ENCODE measurements around a stretch of chr18.

- PRO-cap = no peak
- RAMPAGE, long total RNA, 2 experiments = no peak in any of the 2 experiments
These were observed 9.8 kb upstream of the KCNG2 start for GRCh38 chr18:79787927-79788426.

GRCh38 chr18:79915191-79916241 lies 35.9 kb downstream of the SLC66A2 start:
- PRO-cap = no peak
- RAMPAGE, long total RNA, 2 experiments = no peak in any of the 2 experiments

- PRO-cap = no peak
- RAMPAGE, long total RNA, 2 experiments = no peak in any of the 2 experiments
These were observed 12.4 kb downstream of the SLC66A2 start for GRCh38 chr18:79939004-79939508.

DNA sequence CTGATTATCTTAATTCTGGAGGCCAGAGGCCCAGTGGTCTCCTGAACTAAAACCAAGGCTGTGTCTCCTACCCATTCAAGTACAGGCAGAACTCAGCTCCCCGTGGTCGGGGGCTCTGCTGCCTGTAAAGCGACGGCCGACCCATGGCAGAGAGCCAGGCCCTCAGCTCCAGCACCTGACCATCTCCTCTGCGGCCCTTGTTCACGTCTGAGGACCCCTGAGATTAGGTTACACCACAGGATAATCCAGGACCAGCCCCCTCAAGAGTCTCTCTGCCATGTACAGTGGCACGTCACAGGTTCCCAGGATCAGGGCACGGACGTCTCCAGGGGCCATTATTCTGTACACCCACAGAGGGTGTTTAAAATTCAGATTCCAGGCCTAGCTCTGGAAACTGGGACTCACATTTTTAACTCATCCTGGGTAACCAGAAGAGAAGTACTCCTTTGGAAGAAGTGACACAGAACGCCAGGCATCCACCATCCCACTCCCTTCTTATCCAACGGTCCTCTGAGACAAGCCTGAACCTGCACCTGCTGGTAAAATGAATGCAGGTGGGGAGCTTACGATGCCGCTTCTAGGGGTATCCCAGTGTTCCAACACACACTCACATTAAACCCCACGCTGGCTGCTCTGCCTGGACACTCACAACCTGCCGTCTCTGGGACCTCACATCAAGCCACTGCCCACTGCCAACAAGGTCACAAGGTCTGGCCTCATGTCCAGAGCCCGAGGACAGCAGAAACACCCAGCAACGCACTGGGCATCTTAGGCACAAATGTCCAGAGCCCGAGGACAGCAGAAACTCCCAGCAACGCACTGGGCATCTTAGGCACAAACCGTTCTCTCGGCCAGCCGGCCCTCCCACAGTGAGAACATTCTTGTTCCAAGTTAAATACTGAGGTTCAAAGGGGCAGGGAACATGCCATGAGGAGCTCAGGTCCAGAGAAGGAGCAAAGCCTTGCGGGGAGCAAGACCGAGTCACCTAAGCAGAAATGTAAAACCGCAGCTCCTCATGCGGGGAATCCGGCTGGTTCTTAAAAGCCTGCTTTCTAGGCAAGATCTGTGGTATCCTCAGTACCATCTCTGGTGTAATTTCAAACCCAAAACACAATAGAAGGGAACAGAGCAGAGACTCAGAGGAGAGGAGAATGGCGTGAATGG lies 10.0 kb downstream of the SLC66A2 start:
- PRO-cap = no peak
- RAMPAGE, long total RNA, 2 experiments = no peak in any of the 2 experiments

- PRO-cap = unidirectional peak, minus-strand start at chr18:79989047; unidirectional peak, minus-strand start at chr18:79989069
- RAMPAGE, long total RNA, 2 experiments = no peak in any of the 2 experiments
These were observed 559 bp upstream of the TXNL4A start for GRCh38 chr18:79988786-79989457.

DNA sequence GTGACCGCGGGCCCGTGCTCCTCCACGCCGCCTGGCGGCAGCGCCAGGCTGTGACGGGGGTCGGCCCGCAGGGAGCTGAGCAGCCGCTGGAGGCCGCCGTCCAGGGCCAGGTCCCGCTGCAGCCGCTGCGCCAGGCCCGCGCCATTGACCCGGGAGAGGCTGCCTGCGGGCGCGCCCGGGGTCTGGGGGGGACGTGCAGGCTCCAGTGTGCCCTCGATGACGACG lies 50.6 kb downstream of the ADNP2 start:
- PRO-cap = no peak
- RAMPAGE, long total RNA, 2 experiments = no peak in any of the 2 experiments

DNA sequence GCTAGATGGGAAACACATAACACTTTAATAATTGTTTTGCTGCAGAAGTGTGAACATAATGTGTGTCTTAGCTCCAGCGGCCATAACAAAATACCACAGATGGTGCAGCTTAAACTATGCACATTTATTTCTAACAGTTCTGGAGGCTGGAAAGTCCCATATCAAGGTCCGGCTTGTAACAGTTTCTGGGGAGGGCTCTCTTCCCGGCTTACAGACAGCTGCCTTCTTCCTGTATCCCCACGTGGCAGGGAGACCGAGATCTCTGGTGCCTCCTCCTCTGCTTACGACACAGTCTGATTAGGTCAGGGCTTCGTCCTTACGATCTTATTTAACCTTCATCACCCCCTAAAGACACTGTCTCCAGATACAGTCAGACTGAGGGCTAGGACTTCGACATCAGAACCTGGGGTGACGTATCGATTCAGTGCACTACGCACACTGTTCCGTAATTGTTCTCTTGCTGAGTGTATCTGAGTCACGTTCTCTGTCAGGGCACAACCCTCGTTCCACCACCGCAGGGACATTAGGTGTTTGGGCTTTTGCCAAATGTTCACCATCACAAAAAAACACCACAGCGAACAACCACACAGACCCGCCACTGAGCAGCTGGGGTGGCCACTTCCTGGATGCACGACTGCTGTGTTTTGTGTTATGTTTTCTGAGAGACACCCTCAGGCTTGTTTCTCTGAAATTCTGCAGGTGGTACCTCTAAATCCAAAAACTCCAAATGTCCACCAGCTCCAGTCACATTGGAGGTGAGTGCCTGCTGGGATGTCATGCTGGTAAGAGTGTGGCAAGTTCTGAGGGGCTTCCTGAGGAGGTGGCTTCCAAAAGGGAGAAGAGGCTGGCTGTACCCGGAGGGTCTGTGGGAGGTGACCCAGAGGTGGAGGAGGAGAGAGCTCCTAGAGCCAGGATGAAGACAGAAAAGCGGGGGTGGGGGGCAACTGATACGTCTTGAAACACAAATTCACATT lies 66.4 kb downstream of the ADNP2 start:
- PRO-cap = no peak
- RAMPAGE, long total RNA, 2 experiments = no peak in any of the 2 experiments

GRCh38 chr18:80210120-80210580 lies 37.2 kb downstream of the PARD6G start:
- PRO-cap = no peak
- RAMPAGE, long total RNA, 2 experiments = no peak in any of the 2 experiments